ENCODE measurements around a stretch of chr5.

GRCh38 chr5:123528851-123529236, 16.9 kb downstream of the CSNK1G3 start:
- RRBS, result no CpG with 5 or more reads among the region's 3 CpGs

DNA sequence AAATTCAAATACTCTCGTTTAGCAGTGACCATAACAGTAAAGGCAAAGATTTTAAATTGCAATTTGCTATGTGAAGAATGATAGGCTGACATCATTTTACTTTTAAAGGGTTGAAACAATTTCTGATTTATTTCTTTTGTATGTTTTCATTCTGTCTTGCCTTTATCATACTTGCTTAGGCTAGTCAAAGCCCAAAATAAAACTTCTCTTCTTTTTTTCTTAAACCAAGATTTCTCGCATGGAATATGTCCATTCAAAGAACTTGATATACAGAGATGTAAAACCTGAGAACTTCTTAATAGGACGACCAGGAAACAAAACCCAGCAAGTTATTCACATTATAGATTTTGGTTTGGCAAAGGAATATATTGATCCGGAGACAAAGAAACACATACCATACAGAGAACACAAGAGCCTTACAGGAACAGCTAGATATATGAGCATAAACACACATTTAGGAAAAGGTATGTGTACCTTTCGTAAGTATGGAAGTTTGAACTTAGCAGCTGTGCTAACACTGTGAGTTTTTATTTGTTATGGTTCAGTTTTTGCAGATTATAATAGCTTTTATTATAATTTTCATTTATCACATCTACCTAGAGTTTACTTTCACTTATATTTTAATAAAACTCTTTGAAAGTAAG, 63.6 kb downstream of the CSNK1G3 start:
- RRBS, result no CpG with 5 or more reads among the region's 5 CpGs

GRCh38 chr5:123654765-123655240, 142.8 kb downstream of the CSNK1G3 start:
- RRBS, result no CpG with 5 or more reads among the region's 4 CpGs

GRCh38 chr5:124162800-124163269, 583.6 kb downstream of the ZNF608 start:
- RRBS, result no CpG with 5 or more reads among the region's 5 CpGs

GRCh38 chr5:124263619-124264440, 482.6 kb downstream of the ZNF608 start:
- RRBS, result no CpG with 5 or more reads among the region's 5 CpGs

DNA sequence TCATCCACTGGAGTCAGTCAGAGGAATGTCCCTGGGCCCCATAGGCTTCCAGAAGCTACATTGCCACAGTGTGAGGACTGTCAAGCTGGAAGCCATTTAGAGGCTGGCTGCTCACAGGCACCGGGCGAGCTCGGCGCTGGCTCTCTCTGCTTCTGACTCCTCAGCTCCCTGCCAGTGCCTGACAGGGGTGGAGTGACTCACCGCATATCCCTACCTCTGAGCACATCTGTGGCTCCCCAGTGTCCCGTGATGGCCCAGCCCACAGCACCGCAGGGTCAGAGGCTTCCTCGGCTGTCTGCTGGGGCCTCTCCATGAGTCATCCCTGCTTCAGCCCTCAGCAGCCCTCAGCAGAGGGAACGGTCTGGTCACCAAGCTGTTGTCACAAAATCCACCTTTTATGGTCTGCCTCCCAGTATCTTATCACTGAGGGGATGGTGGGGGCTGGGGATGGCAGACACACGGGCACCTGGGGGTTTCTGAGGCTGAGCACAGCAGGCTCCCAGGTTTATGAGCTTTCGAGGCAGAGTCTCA, 117.4 kb downstream of the ZNF608 start:
- RRBS, result no CpG with 5 or more reads among the region's 11 CpGs

- RRBS, result no CpG with 5 or more reads among the region's 3 CpGs
Measured at GRCh38 chr5:124697389-124697966, 49.0 kb downstream of the ZNF608 start.

DNA sequence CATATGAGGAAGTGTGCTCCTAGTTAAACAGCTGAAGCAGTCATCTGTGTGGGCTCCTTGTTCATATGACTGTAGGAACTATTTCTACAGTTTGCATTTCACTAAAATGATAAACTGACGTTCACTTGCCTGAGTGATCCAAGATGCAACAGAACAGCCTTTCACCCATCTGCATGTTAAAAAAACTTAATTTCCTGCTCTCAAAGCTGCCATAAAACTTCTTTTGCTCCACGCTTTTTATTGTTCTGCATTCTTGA, 44.0 kb downstream of the ZNF608 start:
- RRBS, result no CpG with 5 or more reads among the region's 2 CpGs

- RRBS, result 5% methylated on average over 9 of the region's 25 CpGs
Measured at GRCh38 chr5:124735114-124735888, 11.1 kb downstream of the ZNF608 start.

GRCh38 chr5:125026999-125027337, 280.5 kb upstream of the ZNF608 start:
- RRBS, result no CpG with 5 or more reads among the region's 2 CpGs

DNA sequence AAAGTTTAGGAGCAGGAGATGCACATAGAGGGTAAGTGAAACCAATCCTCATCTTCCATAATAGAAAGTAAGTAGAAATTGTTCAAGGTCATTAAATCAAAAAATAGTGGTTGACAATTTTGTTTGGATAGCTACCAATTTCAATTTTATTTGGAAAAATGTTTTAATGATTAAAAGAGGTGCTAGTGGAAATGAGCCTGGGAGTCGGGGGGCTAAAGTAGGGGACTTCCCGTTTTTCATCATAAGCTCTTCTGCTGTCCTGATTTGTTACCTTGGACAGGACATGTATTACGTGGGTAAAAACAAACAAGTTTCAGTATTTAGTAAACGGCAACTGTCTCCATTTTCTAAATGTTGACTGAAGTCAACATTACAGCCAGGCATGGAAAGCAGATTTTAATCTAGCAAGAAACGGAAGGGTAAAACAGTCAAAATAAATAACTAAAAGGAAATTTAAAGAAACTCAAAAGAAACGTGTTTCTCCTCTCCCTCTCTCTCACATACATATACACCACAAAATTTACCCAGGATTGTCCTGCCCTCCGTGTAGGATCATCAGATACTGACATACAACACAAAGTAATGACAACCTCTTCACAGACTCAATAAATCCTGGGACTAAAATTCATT, 212.2 kb upstream of the GRAMD2B start:
- RRBS, result no CpG with 5 or more reads among the region's 7 CpGs

DNA sequence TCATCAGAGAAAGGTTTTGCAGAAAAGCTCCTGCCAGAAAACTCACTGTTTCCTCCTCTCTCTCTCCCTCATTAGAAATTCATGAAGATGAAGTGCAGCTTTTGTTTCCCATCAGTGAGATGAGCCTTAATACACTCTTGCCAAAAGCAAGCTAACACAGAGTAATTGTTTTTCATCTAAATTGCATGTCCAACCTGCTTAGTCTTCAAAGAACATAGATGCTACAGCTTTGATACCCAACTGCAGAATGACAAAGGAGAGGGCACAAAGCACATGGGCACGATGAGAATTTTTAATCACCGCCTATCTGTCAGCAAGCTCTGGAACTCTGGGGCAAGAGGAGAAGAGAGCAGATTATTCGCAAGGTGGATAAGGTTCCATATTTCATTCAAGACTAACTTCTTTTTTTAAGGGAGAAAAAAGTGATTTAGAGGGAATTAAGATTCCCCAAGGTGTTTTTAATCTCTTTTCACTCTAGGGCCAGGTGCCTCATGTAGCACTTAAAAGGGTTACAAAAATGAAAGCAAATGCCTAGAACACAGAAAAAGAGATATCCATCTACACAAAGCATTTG, 142.1 kb upstream of the GRAMD2B start:
- RRBS, result no CpG with 5 or more reads among the region's 3 CpGs

GRCh38 chr5:126368301-126368935, 54.8 kb upstream of the GRAMD2B start:
- RRBS, result no CpG with 5 or more reads among the region's 7 CpGs

GRCh38 chr5:126493085-126493591, 69.9 kb downstream of the GRAMD2B start:
- RRBS, result no CpG with 5 or more reads among the region's 5 CpGs

- RRBS, result no CpG with 5 or more reads among the region's 14 CpGs
Measured at GRCh38 chr5:126523666-126524654, 71.1 kb downstream of the ALDH7A1 start.

GRCh38 chr5:126820711-126821252, 43.8 kb downstream of the LMNB1 start:
- RRBS, result no CpG with 5 or more reads among the region's 12 CpGs

- RRBS, result no CpG with 5 or more reads among the region's 14 CpGs
Measured at GRCh38 chr5:126845538-126846159, 68.7 kb downstream of the LMNB1 start.

DNA sequence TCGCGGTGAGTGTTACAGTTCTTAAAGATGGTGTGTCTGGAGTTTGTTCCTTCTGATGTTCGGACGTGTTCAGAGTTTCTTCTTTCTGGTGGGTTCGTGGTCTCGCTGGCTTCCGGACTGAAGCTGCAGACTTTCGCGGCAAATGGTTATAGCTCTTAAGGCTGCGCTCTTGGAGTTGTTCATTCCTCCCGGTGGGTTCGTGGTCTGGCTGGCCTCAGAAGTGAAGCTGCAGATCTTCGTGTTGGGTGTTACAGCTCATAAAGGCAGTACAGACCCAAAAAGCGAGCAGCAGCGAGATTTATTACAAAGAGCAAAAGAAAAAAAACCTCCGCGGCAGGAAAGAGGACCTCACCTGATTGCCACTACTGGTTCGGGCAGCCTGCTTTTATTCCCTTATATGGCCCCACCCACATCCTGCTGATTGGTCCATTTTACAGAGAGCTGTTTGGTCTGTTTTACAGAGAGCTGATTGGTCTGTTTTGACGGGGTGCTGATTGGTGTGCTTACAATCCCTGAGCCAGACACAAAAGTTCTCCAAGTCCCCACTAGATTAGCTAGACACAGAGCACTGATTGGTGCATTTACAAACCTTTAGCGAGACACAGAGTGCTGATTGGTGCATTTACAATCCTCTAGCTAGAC, 76.9 kb downstream of the LMNB1 start:
- RRBS, result 70% methylated on average over 5 of the region's 20 CpGs

- RRBS, result no CpG with 5 or more reads among the region's 12 CpGs
Measured at GRCh38 chr5:127029420-127029834, 931 bp downstream of the MARCHF3 start.